ENCODE measurements around the genes NFIL3 and IARS1.

- CAGE, long polyA plus RNA, result no peak
- RRBS, result no CpG with 5 or more reads among the region's 11 CpGs
Observed at GRCh38 chr9:89878456-89879218, 273.8 kb downstream of the GADD45G start.

DNA sequence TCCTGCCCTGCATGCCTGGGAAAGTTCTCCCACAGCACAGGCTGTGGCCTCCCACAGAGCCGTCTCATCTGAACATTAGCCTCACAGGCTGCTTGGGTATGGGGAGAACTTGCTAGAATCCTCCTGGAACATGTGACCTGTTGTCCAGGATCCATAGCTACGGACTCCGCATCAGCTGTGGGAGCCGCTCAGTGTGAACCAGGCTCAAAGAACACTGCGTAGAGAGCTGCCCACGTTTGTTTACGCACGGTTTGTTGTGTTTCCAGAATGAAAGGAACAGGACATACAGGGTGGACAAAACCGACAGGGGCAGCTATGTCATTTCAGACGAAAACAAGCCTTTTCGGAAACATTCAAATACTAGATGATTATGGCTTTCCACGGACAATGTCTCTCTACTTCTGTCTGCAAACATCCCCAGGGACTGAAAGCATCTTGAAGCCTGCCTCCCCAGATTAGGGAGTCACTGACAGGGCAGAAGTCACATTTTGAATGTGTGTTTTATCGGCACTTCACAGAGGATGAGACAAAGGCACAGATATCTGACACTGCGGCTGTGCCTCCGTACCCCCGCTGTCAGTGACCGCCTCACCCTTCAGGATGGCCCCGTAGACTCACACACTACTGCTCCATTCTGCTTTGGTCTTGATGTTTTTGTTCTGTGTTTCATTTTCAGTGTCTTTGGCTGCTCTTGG is 390.3 kb downstream of the GADD45G start:
- CAGE, long polyA plus RNA, result no peak
- RRBS, result no CpG with 5 or more reads among the region's 18 CpGs

DNA sequence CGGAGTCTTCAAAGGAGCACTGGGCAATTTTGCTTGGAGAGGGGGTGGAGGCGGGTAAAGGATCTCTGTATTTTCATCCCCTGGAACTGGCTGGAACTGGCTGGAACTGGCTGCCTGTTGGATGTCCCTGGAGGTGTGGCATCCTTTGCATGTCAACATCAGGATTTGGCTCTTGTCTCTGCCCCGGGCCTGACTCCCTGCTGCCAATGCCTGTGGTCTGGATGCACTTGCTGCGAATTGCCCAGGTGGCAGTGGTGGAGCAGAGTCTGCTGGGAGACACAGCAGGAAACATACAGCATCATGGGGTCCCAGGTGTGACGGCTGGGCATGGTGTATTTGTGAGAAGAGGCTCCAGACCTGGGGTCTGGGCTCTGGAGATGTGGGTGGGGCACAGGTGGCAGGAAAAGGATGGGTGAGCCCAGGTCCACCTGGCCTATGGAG is 391.4 kb downstream of the GADD45G start:
- CAGE, long polyA plus RNA, result no peak
- RRBS, result no CpG with 5 or more reads among the region's 5 CpGs

DNA sequence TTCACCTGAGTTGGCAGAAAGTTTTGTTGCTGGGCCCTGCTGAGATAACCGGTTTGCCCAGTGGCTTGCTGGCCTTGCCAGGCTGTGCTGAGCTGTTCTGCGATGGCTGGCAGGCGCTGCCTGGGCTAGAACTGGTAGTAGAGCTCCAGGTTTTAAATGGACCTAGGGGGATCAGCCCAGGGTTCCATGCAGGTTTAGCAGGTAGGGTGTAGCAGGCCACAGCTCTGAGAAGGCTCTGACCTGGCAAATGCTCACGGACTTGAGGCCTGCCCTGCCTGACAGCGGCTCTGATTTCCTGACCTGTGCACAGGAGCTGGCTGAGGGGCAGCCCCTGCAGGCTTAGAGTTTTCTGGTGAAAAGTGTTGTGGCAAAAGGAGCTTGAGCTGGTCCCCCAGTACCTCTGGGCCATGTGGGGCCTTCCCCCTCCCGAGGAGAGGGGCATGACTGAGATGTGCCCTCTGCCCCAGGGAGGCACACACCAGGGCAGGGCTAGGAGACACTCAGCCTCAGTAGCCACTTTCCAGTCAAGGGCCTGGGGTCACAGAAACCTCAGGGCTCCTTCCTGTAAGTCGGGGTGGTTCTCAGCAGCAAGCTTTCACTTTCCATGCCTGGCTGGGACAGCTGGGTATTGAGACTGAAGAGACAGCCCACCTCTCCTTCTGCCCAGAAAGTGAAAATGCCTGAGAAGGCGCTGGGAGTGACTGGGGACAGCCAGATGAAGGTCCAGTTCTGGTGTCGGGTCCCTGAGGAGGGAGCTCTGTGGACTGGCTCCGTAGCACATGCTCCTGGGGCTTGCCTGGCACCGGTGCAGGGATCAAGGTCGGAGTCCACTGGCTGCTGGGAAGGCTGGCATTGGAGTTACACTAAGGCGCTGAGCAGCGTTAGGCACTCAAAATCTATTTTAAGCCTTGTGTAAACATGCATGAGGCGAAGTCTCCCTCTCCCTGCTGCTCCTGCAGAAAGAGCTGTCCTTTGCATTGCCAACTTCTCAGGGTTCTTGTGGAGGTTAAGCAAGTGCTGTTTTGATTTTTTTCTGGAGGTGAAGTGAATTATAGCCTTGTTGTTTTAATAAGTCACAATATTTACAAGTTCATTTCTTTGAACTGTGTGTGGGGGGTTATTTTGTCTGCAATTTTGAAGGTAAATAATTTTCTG is 394.8 kb downstream of the GADD45G start:
- CAGE, long polyA plus RNA, result no peak
- RRBS, result no CpG with 5 or more reads among the region's 15 CpGs

DNA sequence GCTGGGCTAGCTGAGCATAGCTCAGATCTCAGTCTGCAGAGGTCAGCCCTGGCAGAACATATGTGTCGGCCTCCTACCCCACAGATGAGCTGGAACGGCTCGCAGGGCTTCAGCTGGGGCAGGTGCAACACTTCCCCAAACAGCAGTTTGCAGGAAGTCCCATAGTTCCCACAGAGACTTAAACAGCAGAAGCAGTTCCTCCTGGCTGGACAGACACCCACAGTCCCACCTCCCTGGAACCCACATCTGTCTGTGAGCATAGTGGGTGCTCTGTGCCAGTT is 404.6 kb downstream of the GADD45G start:
- CAGE, long polyA plus RNA, result no peak
- RRBS, result no CpG with 5 or more reads among the region's 3 CpGs

DNA sequence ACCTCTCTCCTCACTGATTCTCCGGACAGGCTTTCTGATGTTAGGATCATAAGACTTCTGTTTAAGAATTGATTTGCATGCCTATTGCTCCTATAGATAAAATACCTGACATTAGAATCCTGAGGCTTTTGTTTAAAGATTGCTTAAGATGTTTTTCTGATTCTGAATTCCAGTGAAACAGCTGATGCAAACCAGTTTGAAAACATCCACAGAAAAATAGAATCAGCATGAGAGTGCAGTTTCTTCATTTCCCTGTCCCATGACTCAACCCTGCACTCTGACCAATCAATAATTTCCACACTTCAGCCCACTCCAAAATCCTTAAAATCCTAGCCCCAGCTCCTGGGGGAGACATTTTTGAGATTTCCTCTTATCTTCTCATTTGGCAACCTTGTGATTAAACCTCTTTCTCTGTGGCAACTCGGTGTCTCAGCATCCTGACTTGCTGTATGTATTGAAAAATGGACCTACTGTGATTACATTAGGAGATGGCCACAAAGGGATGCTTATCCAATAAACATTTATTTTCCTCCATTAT is 310.4 kb downstream of the DIRAS2 start:
- CAGE, long polyA plus RNA, result no peak
- RRBS, result no CpG with 5 or more reads among the region's 2 CpGs

DNA sequence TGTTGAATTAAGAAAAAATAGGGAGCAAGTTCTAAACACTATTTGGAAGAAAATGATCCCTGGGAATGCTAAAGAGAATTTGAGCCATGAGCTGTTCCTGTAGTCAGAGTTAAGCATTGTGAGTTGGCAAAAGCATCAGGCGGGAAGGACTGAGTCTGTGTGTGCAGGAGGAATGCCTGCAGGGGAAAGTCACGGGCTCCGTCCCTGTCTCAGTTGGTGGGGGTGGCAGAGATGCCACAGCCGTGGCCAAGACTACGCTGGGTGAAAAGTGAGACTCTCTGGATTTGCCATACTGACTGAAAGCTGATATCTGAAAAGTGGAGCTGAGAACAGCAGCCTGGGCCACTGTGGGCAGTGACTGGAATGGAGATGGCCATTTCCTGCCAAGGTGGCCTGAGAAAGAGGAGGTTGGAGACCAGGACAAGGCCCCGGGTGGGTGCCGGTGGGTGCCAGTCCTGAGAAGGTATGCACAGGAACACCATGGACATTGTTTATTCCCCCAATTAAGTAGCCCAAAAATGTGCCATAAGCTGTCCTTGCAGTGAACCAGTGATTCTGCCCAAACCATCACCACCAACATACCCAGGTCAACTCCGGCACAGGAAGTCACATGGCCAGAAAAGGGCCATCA is 37.2 kb downstream of the SYK start:
- CAGE, long polyA plus RNA, result no peak
- RRBS, result 100% methylated on average over 1 of the region's 8 CpGs

GRCh38 chr9:90839733-90840192 is 38.1 kb downstream of the SYK start:
- CAGE, long polyA plus RNA, result no peak
- RRBS, result no CpG with 5 or more reads among the region's 13 CpGs

DNA sequence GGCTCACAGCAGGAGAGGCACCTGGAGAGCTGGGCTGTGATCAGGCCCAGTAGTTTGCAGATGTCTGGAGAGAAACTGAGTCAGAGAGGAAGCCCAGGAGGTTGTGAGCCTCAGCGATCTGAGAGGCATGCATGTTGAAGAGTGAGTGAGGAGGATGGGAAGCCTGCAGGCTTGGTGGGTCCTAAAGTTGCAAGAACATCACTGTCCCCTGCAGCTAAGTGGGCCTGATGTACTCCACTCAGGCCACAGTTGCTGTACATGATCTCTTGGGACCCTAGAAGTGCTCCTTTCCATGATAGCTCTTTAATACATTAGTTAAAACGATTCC is 52.6 kb downstream of the SYK start:
- CAGE, long polyA plus RNA, result no peak
- RRBS, result no CpG with 5 or more reads among the region's 2 CpGs

DNA sequence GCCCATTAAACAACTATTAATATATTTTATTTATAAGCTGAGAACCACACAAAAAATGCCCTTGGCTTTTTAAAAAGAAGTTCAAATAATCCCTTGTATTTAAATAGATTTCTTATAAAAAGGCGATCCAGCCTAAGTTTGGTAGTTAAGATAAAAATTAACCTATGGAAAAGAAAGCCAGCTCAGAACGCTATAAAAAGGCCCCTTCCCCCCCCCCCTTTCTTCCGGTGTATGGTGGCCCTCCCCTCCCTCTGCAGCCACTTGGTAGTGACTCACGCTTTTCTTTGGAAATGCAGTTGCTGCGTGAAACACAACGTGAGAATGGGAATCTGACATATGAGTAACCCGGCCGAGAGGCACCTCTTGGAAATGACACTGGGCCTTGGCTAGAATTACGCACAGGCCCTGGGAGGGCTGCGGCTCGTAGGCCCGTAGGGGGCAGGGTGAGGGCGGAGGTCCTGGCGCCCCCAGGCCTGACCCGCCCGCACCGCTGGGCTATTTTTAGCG is 168.9 kb downstream of the AUH start:
- CAGE, long polyA plus RNA, result no peak
- RRBS, result no CpG with 5 or more reads among the region's 18 CpGs

DNA sequence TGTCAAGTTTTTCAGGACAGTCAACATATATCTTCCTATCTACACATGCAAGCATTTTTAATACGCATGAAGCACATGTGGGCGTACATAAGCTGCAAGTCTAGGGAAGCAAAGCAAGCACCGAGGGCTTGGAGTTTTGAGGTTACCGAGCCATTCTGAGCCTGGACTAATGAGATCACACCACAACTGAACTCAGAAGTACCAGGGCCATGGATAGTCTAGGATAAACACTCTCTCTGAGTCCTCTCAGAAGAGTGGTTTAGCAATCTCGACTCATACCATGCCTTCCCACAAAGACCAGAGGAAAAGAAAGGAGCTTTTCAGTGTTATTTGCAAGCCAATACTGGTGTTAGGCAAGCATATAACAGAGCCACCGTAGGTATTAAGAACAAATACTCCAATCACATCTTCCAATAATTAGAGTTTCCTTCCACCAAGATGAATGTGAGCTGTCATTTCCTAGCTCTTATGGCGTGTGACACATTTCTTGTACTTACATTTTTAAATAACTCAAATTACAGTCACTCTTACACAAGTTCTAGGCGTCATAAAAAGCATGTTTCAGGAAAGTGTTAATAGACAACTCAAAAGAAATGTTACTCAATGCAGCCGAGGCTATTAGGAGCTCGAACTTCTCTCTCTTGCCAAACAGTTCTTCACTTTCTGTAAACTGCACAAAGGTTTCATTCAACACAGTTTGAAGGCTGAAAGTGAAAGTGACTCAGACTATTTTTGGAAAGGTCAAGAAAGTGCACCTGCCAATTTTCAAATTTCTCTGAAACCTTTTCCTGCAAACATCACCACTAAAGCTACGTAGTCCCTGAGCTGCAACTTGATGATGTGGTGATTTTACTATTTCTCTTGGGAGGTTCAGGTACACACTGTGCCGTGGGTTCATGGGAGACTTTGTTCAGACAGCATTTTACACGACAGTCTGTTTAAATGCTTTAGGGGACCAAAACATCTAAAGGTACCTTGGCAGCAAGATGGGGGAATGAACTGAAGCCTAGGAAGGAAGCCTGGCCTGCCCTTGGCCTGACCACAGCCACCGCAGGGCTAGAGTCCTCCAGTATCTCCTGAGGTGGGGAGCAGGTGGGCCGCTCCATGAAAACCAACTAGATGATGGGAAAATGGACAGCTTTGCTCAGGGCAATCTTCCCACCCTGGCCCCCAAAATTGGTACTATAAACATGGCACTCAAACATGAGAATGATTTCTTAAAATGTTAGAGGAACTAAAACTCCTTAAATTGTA is 153.8 kb downstream of the AUH start:
- CAGE, long polyA plus RNA, result no peak
- RRBS, result no CpG with 5 or more reads among the region's 15 CpGs

GRCh38 chr9:91327060-91327621 is 34.6 kb downstream of the AUH start:
- CAGE, long polyA plus RNA, result no peak
- RRBS, result no CpG with 5 or more reads among the region's 5 CpGs

DNA sequence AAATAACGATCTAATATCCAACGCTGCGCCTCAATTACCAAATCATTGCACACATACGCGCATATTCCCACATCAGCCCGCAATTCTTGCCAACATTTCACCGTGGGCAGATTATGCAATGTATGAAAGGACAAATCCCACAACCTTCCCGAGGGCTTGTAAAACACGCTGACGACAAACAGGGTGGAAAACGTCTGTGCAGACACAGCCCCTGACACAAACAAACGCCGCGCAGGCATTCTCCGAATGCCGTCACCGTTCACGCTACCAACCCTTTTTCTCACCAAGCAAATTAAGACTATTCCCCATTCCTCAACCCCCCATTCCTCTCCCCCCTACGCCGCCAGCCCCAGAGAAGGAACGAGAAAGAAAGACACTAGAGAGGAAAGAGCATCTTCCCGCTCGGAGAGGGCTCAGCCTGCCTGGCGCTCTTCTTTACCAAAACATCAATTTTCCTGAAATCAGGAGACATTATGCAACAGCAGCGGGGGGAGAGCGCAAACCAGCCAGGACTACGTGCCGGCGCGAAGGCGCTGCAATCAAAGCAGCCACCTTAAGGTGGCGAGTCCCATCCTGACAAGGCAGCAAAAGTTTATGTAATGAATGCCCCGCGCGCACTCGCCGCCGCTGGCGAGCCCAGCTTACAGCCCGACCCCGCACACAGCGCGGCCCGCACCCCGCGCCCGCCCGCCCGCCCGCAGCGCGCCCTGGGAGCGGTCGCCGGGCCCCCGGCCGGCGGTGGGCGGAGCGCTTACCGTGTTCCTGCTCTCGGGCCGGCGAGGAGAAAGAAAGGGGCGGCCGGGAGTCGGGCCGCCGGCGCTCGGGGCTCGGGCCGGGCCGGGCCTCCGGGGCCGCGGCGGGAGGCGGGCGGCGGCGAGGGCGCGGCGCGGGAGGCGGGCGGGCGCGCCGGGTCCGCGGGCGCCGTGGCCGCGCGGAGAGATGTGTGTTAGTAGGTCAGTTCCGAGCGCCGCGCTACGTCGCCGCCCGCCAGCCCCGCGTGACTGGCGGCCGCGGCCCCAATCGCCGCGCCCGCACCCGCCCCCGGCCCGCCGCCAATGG is at the start of gene NFIL3:
Gene NFIL3 (minus strand): TSS at position 948 of the 1,059 bp plus-strand sequence.
- CAGE, long polyA plus RNA, result no peak
- RRBS, result 1% methylated on average over 22 of the region's 119 CpGs

DNA sequence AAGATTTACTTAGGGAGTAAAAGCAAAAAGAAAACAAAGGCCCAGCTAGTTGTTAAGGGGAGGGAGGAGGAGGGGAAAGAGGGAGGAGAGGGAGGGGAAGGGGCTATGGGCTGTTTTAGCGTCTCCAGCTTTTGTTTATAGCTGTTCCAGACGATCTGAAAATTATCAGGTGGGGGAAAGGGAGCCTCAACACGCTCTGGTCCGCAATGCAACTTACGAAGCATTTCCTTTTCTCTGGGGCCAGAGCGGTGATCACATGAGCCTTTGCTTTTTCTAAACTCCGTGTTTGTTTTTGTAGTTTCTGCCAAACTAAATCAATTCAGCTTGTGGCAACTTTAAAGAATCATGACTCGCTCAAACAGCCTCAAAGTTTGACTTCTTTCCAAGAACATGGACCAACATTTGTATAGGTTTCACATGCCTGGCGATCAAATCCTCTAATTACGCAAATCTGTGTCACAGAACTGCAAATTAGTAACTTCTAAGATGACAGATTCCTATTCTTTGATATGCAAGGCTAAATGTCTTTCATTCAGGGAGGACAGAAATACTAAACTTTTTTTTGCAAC is 132.2 kb downstream of the ROR2 start:
- CAGE, long polyA plus RNA, result no peak
- RRBS, result no CpG with 5 or more reads among the region's 10 CpGs

- CAGE, long polyA plus RNA, result no peak
- RRBS, result no CpG with 5 or more reads among the region's 7 CpGs
Observed at GRCh38 chr9:91946351-91947311, 3.4 kb downstream of the ROR2 start.

GRCh38 chr9:92076363-92077053 is 38.7 kb downstream of the SPTLC1 start:
- CAGE, long polyA plus RNA, result no peak
- RRBS, result no CpG with 5 or more reads among the region's 6 CpGs

DNA sequence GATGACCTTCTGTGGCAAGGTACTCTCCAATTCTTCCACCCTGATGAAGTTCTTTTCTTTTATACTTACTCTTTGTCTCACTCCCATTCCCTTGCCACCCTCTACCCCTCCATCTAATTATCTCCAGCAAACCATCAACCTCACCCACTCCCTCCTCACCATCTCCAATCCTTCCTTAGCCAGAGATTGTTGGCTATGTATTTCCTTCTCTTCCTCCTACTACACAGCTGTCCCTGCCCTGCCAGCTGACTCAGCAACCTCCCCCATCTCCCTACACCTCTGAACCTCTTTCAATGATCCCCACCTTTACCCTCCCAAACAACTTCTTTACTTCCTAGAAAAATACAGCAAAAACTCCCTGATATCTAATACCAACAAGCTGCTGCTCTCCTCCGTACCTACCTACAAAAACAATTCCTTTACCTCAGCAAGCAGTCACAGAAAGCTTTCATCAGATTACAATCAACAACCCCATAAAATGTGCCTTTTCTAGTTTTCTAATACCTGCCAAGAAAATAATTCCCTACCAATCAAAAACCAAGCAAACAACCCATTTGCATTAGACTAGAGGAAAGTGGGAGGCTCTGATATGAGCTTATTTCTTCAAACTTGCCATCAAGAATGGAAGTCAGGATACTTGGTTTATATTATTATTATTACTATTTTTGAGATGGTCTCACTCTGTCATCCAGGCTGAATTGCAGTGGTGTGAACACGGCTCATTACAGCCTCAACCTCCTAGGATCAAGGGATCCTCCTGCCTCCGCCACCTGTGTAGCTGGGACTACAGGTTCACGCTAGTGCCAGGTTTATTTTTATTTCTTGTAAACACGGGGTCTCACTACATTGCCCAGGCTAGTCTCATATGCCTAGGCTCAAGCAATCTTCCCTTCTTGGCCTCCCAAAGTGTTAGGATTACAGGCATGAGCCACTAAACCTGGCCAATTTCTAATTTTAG is 37.1 kb downstream of the SPTLC1 start:
- CAGE, long polyA plus RNA, result no peak
- RRBS, result no CpG with 5 or more reads among the region's 5 CpGs

DNA sequence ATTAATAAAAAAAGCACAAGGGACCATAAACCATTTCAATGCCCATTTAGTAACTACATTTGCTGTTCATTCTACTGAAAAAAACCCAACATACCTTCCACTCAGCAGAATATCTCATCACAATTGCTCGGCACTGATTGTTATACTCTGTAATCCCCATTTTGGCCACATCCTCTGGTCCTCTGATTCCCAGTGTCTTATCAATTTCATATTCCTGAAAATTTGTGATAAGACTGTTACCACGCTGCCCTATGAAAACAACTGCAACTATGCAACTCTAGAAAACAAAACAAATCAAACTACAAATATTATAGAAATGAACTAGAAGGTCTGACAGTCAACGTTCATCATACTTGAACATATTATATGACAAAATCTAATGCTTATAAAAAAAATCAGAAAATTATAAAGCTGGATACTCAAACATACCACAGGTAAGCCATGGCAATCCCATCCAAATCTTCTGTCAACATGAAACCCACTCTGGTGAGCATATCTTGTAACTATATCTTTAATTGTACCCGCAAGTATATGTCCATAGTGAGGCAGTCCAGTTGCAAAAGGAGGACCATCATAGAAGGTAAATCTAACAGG is 5.7 kb downstream of the IARS1 start:
- CAGE, long polyA plus RNA, result no peak
- RRBS, result no CpG with 5 or more reads among the region's 4 CpGs

- CAGE, long polyA plus RNA, result start-site peak on the minus strand at chr9:92293576-92293717, 2,219 and 2,636 reads in 2 replicates
- RRBS, result 1% methylated on average over 20 of the region's 62 CpGs
Observed at GRCh38 chr9:92293347-92294247, at the start of gene IARS1. IARS1 (minus strand) TSS chr9:92293697.

- CAGE, long polyA plus RNA, result no peak
- RRBS, result 8% methylated on average over 4 of the region's 20 CpGs
Observed at GRCh38 chr9:92294248-92294981, 918 bp upstream of the IARS1 start.

All from BJ (cell line).